Measurements from ENCODE around the gene SGCA.

DNA sequence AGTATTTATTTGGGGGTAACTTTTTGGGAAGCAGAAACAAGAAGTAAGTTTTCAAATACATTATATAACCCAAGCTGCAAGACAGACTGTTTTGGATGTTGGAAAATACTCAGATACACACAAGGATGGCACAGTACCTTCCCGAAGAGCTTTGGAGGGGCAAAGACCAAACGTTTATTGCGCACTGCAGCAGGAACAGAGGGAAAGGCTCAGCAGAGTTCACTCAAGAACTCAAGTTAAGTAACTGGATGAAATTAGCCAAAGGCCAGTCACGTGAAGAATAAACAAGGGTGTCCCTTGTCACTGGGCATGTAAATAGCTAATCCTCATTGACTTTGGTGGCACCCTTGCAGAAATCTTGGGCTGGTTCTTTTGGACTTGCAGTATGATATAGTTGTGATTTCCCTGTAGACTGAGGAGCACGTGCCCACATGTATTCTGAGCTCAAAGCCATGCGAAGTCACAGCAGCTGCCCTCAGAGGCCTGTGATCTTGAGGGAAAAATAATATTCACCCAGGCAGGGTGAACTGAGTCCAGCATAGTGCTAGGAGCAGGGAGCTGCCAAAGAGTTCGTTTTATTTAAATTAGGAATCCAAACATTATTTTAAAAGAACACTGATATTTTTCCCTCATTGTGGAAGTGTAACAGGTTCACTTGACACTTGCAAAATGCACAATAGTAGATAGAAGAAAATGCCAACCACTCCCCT, 2.9 kb downstream of the PDK2 start:
- PRO-cap, result no peak

GRCh38 chr17:50110515-50111437, 15.6 kb downstream of the PDK2 start:
- PRO-cap, result no peak

GRCh38 chr17:50116971-50117660, 12.8 kb downstream of the SAMD14 start:
- PRO-cap, result no peak

- PRO-cap, result no peak
These were observed 2.2 kb upstream of the SAMD14 start for GRCh38 chr17:50132057-50132762.

GRCh38 chr17:50165454-50166098, at the start of gene SGCA:
Gene SGCA (plus strand): TSS chr17:50166005.
- PRO-cap, result no peak

- PRO-cap, result no peak
These were observed 12.0 kb downstream of the COL1A1 start for GRCh38 chr17:50189374-50189922.

GRCh38 chr17:50214903-50215413, 13.5 kb upstream of the COL1A1 start:
- PRO-cap, result no peak

DNA sequence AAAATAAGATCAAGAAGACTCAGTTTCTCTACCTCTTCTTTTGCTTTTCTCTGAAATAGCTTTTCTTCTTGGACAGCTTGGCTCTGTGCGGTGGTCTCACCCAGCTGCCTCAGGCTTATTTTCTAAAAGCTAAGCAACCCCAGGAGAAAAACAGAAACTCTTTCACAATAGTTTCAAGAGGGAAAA, 21.0 kb upstream of the COL1A1 start:
- PRO-cap, result no peak

DNA sequence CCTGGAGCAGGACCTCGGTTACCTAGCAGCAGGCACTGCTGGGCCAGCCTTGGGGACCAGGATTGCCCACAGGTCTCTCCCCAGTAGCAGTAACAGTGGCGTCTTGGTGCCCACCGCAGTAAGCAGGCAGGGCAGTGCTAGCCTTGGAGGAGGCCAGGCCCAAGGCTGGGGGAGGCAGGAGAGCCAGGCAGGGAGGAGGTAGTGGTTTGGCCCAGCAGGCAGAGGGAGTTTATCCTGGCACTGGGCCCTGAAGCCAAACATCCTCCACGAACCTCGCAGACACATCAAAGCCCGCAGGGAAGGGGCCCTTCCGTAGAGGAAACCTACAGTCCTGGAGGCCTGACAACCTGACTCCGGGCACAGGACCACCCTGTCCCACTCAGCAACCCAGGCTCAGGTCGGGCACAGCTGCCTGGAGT, 7.7 kb upstream of the TMEM92 start:
- PRO-cap, result no peak

DNA sequence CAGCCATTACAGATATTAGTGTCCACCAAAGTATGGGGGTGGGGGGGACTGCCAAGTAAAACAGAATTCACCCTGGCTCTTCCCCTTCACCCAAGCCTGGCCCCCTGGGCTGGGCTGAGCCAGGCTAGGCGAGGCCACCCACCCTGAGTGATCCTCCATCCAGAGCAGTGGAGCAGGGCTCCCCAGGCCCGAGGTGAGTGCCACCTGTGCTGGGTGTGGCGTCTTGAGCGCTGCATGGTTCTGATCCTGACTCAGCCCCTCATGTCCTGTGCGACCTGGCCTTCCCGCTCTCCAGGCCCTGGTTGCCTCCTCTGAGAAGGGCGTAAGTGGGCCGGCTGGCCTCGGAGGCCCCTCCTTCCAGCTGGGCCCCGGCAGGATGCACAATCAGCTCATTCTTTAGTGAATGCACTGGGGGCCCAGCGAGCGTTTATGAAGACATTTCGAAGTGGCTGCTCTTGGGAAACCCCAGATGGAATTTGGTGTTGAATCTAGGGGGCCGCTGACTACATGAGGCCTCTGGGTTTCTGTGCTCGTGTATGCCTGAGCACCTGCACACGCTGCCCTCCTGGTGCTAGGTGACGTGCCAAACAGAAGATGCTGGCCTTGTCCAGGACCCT, 3.8 kb upstream of the TMEM92 start:
- PRO-cap, result no peak

- PRO-cap, result no peak
These were observed 27.0 kb upstream of the XYLT2 start for GRCh38 chr17:50318914-50319302.

- PRO-cap, result no peak
These were observed 9.2 kb downstream of the MRPL27 start for GRCh38 chr17:50363672-50364369.

- PRO-cap, result no peak
These were observed 6.0 kb downstream of the LRRC59 start for GRCh38 chr17:50391384-50391736.

DNA sequence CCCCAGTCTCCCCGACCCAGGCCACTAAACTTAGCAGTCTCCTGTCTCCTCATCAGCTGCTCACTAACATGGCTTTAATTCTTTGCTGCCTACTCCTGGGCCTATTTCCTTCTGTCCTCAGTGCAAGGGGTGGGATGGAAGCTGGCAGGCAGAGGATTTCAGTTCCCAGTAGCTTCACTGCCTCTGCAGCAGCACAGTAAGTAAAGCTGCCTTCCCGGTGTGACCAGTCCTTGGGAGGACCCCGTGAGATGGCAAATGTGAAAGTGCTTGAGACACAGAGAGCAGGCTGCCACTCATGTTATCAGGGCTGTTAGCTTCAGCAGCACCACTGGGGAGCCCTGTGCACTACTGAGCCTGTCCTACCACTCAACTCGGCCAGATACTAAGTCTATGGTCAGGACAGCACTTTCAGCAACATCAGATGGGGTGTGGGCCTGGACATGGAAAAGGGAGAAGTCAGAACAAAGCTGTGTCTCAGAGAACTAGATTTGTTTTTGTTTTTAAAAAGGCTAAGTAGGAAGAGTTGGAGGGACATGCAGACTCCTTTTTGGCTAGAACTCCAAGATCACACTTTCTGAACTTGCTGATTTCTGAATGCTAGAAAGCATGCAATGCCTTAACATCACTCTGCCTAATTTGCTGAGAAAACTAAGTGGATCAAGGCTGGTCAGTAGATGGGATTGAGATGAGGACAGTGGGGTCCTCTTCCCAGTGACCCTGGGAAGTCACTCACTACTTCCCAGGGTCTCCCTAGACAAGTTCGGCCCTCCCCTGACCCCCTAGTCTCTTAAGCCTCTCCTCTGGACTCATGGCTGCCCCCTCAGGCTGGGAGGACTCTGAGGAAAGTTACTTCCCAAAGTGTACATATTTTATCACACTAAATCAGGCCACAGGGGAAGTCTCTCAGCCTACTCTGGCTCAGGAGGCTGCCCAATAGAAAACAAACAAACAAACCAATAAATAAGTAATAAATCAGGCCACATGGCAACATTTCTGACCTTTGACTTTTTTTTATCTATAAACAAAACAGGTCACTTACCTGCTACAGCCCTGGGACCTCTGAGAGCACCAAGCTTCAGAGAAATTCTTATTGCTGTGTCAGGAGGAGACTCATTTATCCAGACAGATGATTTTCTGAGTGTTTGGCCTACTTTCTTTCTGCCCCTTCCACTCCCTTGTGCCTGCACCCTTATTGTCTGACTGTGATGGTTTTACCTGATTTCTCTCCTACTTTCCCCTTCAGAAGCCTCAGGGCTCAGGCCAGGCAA, 1.2 kb downstream of the ACSF2 start:
- PRO-cap, result unidirectional peak, minus-strand start at position 566 of the sequence

DNA sequence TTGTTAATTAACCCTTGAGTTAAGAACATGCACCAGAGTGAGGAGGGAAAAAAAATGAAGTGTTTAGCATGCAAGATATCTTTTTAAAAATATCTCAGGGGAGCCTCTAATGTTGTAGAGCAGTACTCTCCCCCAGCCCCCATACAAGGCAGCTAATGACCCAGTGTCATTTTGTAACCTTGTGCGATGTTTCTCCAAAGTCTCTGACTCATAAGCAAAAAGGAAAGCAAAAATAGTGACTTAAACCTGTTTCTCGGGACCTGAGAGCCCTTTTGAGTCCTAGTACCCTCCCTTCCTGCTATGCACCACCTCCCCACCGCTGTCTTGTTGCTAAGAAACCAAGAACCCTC, 2.8 kb downstream of the MYCBPAP start:
- PRO-cap, result no peak

- PRO-cap, result no peak
These were observed 10.4 kb downstream of the MYCBPAP start for GRCh38 chr17:50518512-50519219.

DNA sequence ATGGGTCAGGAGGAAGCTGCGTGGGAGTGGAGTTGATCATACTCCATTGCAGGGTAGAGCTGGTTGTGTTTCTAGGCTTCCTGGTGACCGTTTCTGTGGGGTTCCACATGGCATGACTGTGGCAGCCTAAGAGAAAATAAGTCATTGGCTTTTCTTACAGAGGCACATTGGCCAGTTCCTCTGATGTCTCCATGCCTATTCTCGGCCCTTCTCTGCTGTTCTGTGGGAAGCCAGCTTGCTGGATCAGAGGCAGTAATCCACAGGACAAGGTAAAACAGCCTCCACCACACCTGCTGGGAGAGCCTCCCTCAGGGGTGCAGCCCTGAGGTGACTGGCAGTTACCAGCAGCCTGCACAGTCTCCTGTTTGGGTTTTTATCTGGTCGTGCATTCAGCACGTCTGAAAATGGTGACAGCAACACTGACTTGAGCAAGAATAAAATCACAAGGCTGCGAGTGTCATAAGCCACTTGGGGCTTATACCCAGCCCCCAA, 10.7 kb upstream of the EPN3 start:
- PRO-cap, result no peak

DNA sequence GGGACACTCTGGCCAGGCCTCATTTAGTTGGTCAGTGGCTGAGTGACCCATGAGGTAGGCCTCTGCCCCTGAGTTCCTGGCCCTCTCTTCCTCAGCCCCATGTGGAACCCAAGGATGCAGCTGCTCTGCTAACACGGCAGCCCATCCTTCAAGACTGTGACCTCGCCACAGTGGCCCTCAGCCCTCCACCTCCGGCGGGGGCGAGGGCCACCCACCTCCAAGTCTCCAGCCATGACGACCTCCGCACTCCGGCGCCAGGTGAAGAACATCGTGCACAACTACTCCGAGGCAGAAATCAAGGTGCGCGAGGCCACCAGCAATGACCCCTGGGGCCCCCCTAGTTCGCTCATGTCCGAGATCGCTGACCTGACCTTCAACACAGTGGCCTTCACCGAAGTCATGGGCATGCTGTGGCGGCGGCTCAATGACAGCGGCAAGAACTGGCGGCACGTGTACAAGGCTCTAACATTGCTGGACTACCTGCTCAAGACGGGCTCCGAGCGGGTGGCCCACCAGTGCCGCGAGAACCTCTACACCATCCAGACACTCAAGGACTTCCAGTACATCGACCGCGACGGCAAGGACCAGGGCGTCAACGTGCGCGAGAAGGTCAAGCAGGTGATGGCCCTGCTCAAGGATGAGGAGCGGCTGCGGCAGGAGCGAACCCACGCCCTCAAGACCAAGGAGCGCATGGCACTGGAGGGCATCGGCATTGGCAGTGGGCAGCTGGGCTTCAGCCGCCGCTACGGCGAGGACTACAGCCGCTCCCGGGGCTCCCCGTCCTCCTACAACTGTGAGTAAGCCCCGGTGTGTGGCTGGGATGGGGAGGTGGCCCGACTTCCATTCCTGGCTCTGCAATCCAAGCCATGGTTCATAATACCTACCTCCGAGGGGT, 4.0 kb downstream of the EPN3 start:
- PRO-cap, result no peak

DNA sequence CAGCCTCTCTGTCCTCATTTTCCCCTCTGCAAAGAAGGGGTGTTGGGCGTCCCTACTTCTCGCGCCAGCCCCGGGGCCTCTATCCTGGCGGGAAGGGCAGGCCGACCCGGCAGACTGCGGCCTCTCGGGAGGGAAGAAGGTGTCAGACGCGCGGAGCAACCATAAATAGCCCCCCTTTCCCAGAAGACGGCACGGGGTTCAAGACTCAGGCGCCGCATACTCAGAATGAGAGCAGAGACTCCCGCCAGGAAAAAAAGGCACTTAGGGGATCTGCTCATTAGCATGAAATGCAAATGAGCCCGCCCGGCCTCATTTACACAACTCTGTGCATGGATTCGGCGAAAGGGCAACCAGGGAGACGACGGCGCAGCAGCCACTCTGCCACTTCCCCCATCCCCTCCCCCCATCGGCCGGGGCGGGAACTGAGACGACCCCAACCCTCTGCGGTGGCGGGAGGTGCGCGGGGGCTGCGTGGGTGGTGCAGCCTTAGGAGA, 1.8 kb upstream of the CACNA1G start:
- PRO-cap, result no peak

DNA sequence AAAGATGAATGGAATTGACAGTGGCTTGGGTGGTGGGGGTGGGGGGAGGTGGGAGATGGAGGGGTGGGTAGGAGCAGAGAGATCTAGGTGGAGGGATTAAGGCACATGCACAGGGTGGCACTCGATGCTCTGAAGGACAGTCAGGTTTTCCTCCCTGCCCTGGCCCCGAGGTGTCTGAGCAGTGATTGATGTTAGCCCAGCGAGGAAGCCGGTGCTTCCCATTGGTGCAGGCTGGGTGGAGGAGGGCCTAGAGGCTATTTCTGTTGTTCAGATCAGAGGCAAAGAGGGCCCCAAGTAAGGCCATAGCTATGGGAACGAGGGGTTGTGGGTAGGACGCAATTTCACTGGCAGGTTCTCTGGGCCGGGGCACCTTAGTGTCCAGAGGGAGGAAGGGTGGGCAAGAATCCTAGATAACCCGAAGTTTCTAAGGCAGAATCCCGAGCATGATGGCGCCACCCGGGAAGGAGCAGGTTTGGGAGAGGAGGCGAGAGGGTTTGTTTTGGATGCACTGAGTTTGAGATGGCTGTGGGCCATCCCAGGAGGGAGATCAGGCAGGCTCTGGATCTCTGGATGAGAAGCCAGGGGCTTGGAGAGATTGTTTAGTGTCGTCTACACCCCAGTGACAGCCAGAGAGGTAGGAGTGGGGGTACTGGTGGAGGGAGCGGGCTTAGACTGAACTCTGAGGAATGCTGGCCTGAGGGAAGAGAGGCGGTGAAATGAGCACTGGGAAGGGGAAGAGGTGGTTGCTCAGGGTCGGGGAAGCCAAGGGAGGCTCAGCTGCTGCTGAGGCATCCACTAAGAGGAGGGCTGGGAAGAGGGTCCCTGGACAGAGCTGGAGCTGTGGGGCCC, 23.3 kb downstream of the CACNA1G start:
- PRO-cap, result no peak